ENCODE data around the gene ABCA9.

- RRBS, 2 experiments = 2 to 3% methylated on average over 2 of the region's 28 CpGs
Observed at GRCh38 chr17:67992941-67993349, 3.3 kb downstream of the C17orf58 start.

GRCh38 chr17:68085943-68086562 lies 50.5 kb downstream of the KPNA2 start:
- RRBS, 2 experiments = no CpG with 5 or more reads among the region's 10 CpGs

DNA sequence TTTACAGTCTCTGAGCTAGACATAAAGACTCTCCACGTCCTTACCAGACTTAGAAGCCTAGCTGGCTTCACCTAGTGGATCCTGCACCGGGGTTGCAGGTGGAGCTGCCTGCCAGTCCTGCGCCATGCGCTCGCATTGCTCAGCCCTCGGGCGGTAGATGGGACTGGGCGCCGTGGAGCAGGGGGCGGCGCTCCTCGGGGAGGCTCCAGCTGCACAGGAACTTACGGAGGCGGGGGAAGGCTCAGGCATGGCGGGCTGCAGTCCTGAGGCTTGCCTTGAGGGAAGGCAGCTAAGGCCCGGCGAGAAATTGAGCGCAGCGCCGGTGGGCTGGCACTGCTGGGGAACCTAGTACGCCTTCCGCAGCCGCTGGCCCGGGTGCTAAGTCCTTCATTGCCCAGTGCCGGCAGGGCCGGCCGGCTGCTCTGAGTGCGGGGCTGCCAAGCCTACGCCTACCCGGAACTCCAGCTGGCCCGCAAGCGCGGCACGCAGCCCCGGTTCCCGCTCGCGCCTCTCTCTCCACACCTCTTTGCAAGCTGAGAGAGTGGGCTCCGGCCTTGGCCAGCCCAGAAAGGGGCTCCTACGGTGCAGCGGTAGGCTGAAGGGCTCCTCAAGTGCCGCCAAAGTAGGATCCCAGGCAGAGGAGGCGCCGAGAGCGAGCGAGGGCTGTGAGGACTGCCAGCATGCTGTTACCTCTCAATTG lies 78.5 kb upstream of the AMZ2 start:
- RRBS, 2 experiments = no CpG with 5 or more reads among the region's 46 CpGs

GRCh38 chr17:68199677-68200131 lies 48.1 kb upstream of the AMZ2 start:
- RRBS, 2 experiments = no CpG with 5 or more reads among the region's 17 CpGs

GRCh38 chr17:68204626-68205198 lies 43.1 kb upstream of the AMZ2 start:
- RRBS, 2 experiments = no CpG with 5 or more reads among the region's 26 CpGs

DNA sequence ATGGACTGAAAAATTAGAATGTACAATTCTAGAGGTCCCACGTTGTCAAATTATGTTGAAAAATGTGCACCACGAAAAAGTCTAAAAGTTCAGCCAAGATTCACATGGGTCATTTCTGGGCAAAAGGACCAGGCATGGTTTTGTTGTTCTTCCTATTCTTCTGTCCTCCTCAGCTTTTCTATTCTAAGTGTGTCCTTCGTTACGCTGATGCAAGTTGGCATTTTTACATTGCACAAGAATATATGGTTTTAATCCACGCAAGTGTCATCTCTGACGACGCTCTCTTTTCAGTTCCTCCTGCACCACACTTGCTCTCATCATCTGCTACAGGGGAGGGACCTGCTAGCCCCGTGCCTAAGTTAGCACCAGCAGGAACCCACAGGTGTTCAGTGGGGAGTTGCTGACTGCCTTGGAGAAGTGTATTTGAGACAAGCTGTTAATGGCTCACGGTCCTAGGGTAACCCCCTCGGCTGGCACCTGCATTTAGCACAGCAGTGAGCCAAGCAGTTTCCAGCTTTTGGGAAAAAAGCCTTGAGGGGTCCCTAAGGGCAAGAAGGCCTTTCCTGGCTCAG lies 10.6 kb upstream of the AMZ2 start:
- RRBS, 2 experiments = no CpG with 5 or more reads among the region's 10 CpGs

GRCh38 chr17:68248187-68248652 lies 377 bp downstream of the AMZ2 start:
- RRBS, 2 experiments = no CpG with 5 or more reads among the region's 22 CpGs

GRCh38 chr17:68302457-68302720 lies 11.1 kb downstream of the ARSG start:
- RRBS, 2 experiments = no CpG with 5 or more reads among the region's 3 CpGs

DNA sequence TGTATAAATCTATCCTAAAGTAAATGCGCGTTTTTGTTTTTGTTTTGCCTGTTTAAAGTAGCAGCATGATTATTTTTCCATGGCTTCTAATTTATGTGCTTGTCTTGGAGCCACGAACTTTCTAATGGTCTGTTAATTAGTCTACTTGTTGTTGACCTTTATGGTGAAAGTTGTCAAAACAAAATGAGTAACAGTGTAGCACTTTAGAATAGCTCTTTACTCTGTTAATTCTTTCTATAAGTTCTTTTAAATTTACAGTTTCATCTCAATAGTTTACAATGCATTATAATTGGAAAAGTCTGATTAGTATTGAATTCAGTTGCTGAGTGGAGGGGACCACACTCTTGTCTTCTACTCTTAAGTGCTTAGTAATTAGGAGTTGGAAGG lies 1.8 kb downstream of the PRKAR1A start:
- RRBS, 2 experiments = no CpG with 5 or more reads among the region's 3 CpGs

DNA sequence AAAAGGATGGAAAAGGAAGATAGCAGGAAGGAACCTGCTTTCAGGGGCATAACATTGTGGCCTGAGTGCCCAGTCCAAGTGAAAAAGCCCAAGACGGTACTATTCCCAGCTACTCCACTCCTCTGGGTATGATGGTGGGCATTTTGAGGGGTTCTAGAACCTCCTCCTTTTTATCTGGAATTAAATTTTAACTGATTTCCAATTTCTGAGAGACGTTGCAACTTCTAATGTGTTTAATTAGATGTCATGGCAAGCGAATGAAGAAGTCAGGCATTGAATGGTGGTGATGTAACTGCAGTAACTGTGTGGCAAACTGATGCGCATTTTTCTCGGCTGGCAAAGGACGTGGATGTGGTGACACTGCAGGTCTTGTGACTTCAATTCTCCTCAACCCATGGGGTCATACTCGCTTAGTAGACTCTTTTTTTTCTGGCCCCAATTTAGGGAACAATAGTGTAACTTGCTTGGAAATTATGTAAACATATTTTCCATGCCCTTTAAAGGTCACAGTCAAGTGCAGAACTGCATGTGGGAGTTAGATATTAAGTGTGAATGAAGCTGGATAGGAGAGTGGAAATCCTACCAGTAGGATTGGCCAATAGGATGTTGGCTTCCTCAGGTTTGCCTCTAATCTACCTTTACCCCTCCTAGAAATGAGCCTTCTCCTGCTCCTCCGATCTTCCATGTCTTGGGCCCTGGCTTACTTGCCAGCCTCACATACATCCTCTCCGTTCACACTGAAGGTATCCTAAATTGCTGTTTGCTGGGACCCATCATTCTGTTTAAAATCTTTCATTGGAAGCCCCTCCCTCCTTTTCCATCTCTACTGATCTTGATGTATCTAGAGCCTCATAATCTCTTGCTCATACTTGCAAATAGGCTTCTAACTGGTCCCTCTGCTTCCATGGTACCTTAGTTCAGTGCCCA lies 1.9 kb upstream of the FAM20A start:
- RRBS, 2 experiments = no CpG with 5 or more reads among the region's 9 CpGs

GRCh38 chr17:68661973-68662452 lies 60.8 kb upstream of the FAM20A start:
- RRBS, 2 experiments = no CpG with 5 or more reads among the region's 4 CpGs

DNA sequence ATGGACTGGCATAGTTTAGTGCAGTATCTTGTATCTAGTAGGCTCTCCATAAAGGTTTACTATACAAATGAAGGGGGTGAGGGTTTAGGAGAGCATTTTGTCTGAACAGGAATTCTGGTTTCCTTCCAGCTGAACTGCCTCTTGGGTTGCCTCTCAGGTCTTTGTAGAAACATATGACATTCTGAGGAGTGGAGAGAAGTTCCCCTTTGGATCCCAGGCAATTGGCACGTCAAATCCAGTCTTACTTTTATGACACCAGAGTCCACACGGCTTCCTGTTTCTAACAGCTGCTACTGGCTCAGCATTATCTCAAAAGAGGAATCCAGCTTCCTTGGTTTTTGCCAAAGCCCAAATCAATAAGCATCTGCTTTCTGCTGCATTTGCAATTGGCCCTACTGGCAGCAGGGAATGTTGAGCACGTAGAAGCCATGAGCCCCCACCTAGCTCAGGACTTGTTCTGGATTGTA lies 97.6 kb upstream of the FAM20A start:
- RRBS, 2 experiments = no CpG with 5 or more reads among the region's 3 CpGs

GRCh38 chr17:68991511-68992482 lies 36.6 kb upstream of the ABCA8 start:
- RRBS, 2 experiments = no CpG with 5 or more reads among the region's 6 CpGs

- RRBS, 2 experiments = no CpG with 5 or more reads among the region's 8 CpGs
Observed at GRCh38 chr17:69059553-69060396, 952 bp downstream of the ABCA9 start.

DNA sequence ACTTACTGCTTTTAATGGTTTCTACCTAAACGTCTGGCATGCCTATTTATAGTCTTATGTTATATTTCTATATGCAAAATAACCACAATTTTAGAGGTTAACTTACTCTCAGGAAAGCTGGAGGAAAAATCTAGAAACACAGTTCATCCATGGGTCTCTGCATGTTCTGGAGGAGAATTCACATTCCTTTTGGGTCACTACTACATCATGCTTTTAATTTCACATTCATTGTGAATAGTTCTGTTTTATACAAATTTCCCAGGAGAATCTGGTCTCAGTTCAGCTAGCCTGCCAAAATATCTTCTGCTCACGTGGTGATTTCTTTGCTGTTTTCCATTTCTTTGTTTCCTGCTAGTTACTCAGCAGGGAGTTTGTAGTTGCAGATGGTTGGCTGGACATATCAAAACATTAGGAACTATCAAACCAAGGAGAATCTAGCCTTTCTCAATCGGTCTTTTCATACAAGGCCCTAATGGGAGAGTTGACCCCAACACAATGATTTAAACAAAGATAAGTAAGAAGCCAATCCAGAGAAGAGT lies at the start of gene ABCA9:
Gene ABCA9 (minus strand): TSS at position 168 of the 539 bp plus-strand sequence.
- RRBS, 2 experiments = no CpG with 5 or more reads among the region's 3 CpGs

GRCh38 chr17:69122025-69122458 lies 19.7 kb downstream of the ABCA6 start:
- RRBS, 2 experiments = no CpG with 5 or more reads among the region's 5 CpGs

DNA sequence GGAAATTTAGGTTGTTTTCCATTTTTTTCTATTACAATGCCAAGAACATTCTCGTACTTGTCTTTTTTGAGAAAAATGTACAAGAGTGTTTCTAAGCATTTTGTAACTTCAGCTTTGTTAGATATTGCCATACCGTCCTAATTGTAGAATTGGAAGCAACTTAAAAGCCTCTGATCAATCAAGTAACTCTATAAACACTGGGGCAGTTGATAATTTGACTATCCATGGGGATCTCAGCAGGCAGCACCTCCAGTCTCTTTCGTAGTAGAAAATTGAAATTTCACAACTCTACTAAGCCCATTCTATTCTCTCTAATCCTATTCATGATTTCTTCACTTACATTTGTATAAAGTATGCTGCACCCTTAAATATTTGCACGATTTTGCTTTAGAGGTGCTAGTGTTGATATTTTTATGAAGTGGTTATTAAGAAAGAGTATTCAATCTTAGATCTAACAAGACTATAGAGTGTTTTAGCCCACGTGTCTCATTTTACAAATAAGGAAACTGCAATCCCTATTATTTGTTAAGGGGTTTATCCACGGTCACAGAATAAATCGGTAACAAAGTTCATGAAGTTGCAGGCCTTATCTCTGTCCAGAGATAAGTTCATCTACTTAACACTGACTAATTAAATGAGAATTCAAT lies 11.0 kb downstream of the ABCA6 start:
- RRBS, 2 experiments = no CpG with 5 or more reads among the region's 7 CpGs

DNA sequence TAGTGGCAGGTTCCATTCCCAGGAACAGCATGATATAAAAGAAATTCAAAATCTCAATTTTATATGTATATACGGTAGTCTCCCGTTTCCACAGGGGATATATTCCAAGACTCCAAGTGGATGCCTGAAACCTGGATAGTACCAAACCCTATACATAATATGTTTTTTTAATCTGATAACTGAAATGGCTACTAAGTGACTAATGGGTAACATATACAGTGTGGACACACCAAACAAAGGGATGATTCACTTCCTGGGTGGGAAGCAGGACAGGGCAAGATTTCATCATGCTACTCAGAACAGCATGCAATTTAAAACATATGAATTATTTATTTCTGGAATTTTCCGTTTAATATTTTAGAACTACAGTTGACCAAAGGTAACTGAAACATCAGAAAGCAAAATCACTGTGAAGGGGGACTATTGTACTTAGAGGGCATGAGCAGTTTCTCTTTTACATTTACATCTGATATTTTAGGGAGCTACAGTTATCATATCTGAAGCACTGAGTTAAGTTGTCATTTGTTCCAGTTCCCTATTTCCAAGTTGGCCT lies 34.0 kb upstream of the ABCA6 start:
- RRBS, 2 experiments = no CpG with 5 or more reads among the region's 3 CpGs

DNA sequence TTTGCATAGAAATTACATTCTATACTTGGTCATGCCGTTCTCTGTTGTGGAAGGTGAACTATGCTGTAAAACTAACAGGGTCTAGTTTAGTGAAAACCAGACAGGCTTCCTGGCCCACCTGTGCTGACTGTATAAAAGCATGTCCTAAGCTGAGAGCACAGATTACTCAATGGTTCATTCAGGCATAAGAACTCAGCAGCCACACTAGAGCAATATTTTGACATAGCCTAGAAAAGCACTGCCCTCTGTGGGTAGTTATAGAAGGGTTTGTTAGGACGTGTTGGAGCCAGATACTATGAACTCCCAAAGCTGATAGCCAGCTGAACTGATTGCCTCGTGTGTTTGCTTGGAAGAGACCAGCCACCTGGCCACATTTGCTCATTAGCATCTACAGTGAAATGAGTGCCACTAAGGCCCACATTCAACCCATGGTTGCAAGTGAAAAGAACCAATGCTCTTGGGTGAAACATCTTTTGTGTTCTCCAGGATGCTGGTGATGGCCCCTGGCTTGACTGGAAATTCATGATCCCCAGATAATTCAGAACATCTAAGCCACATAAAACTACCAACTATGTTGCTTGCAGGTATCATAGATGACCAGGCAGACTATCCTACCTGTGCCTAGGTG lies 30.8 kb upstream of the ABCA5 start:
- RRBS, 2 experiments = no CpG with 5 or more reads among the region's 3 CpGs

- RRBS, 2 experiments = no CpG with 5 or more reads among the region's 9 CpGs
Observed at GRCh38 chr17:69479964-69480633, 65.6 kb downstream of the MAP2K6 start.

Measured in bronchial epithelial cell (primary cell).